Karpas-422 (cell line): ENCODE data around the genes FAIM, SPSB4 and RNF7.

GRCh38 chr3:138607718-138608413, 705 bp upstream of the FAIM start:
- PRO-cap, result no peak
- RAMPAGE, long total RNA, result no peak

DNA sequence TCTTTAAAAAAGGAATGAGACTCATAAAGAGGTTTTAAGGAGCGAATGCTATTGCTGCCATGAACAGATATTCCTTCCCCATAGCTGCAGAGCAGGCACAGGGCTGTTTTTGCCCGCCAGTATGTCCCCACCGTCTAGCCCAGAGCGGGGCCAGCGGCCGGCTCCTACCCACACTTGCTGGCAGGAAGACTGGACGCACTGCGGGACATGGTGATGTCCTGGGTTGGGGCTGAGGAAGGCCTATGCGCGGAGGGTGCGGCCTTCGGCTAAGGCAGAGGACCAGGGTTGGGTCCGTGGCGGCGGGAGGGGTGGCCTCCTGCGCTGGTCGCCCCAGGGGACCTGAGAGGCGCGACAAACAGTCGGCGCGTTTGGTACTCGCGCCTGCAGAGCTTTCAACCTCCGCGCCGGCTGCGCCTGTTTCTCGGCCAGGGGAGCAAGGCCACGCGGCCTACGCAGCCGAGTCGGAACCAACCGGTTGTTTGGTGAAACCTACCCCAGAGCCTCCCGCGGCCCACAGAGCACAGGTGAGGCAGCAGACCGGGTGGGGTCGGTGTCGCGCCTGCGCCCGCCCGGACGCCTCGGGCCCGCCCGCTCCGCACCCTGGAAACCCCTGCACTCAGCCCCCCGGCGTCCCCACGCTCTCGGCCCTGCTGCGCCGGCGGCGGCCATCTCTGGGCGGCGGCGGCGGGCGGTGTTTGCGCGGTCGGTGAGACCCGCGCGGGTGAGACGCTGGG, at the start of gene FAIM:
Gene FAIM (plus strand): TSS at position 358 of the 734 bp plus-strand sequence.
- PRO-cap, result bidirectional peak, plus-strand start at position 351 of the sequence, minus-strand start at position 220 of the sequence; bidirectional peak, plus-strand start at position 668 of the sequence, minus-strand start at position 643 of the sequence
- RAMPAGE, long total RNA, result start-site peak on the plus strand centred at position 392 of the sequence, 74 bp wide, 848 and 805 reads in 2 replicates; start-site peak on the plus strand centred at position 671 of the sequence, 88 bp wide, 75 and 89 reads in 2 replicates

DNA sequence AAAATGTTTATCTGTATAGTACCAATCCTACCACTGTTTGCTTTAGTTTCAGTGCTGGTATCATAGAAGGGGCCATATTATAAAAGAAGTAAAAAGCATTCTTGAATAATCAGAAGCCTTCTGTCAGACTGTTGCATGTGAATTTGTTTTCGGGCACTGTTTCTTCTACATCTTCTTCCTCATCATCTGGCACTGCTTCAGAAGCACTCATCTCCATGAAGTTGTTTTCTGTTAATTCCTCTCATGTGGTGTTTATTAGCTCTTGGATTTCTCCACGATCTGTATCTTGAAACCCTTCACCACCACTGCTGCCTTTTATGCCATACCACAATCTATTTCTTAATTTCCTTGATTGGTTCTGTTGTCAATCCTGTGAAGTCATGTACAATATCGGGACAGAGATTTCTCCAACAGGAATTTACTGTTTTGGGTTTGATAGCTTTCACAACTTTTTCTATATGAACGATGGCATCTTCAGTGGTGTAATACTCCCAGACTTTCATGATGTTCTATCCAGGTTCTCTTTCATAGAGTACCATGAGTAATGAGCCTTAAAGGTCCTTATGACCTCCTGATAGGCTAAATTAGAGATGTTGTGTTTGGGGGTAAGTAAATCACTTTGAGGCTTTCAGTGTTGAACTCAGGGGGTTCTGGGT, 90.0 kb downstream of the PIK3CB start:
- PRO-cap, result no peak
- RAMPAGE, long total RNA, result no peak

GRCh38 chr3:138937819-138938775, 8.8 kb downstream of the FOXL2 start:
- PRO-cap, result no peak
- RAMPAGE, long total RNA, result no peak

DNA sequence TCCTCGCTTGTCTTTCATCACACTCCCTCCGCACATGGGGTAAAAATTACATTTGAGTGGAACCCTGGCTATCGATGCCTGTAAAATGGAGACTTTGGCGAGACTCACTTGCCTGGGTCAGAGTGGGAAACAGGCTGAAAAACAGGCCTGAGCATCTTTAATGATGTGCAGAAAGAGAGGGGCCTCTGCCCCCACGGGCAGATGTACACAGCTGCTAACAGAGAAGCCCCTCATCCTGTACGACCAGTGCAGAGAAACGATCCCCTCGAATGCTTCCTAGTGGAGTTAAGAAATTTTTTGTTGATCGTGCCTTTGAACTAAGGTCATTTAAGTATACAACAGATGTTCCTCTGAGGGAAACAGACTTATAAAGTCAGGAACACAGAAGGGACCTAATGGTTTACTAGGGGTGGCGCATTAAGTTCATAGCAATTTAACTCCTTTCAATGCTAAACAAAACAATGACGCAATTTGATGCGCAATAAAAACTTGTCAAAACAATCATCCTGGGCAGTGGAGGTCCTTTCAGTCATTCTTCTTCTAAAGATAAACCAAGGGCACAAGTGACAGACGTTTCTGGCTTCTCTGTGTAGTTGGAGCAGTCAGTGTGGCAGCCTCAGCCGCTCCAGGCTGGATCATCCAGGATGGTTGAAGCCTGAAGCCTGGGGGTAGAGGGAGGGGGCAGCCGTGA, 51.0 kb upstream of the MRPS22 start:
- PRO-cap, result no peak
- RAMPAGE, long total RNA, result no peak

DNA sequence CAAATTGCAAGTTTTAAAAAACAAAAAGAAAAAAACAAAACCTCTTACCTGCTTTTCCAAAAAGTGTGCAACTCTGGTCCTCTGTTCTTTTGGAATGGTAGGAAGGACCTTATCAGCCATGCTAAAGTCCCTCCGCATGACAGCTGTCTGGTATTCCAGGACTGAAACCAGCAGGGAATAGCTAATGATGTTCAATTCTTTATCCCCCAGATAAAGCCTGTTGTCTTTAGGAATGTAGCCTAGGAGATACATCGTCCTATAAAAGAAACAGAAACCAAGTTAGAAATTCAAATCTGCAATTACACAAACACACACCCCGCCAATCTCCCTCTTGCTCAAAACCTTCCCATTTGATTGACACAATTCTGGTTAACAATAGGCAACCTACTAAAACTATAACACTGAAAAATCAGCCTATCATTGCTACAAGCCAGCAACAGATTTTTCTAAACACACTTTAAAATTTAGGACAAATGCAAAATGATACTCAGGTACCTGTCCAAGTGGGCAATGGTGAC, 22.8 kb downstream of the MRPS22 start:
- PRO-cap, result no peak
- RAMPAGE, long total RNA, result no peak

DNA sequence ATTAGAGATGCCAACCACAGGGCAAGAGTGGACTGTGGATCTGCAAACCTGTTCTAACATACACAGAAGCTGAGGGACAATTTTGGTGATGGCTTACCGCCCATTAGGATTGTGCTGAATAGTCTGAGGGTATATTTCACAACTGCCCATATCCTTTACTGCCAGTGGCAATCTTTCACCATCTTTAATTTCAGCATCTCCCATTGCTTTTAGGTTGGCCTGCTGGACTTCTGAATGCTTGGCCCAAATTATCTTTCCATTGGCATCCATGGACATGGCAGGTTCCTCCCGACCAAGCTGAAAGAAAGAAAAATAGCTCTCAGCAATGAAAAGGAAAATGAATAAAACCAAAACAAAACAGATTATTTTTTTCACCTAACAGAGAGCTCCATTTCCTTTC, 16.3 kb downstream of the COPB2 start:
- PRO-cap, result no peak
- RAMPAGE, long total RNA, result no peak

DNA sequence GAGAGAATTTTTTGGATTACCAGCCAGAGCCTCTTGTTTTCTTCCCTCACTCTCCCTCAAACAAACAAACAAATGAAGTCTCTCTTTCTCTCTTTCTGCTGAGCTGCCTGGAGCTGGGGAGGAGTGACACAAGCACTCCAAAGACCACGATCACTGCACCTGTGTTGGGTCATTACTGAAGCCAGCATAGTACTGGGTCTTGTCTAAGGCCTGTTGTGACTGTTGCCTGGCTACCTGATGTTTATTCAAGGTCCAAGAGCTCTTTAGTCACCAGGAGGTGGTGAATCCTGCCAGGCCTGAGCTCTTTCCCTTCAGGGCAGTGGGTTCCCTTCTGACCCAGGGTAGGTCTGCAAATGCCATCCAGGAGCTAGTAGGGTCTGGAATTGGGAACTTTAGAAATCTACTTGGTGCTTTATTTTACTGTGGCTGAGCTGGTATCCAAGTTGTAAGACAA, 15.0 kb upstream of the RBP2 start:
- PRO-cap, result no peak
- RAMPAGE, long total RNA, result no peak

DNA sequence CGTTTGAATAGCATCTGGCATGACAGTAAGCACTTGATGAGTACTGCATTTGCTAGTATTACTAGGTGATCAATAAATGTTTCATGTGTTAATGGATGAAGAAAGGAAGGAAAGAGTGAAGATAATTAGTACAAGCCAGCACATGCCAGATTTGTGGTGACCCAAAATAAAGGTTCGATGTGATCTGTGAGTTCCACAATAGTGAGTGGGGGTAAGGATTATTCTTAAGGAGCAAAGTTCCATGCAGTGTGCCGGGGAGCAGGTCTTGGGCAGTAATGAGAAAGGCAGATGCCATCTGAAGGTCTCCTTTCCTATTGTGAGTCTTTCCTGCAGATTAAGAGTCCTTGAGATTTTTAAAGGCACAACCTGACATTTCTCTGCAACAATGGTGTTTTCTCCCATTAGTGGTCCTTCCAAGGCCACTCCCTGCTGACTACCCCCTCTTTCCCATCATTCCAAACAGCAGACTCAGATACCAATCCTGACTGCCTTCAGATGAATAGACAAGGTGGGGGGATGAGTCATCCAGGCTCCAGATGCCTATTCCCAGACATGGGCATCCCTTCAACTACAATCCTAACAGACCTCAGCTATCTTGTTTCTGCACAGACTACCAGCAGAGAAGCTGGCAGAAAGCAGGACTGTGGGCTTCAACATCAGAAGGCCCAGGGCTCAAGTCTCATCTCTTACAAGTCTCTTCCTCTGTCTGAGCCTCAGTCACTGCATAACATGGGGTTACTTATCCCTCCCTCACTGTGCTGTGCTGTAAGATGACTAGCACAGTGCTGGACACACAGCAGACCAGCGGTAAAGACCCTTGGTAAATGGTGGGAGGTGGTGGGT, 2.3 kb downstream of the RBP1 start:
- PRO-cap, result no peak
- RAMPAGE, long total RNA, result no peak

DNA sequence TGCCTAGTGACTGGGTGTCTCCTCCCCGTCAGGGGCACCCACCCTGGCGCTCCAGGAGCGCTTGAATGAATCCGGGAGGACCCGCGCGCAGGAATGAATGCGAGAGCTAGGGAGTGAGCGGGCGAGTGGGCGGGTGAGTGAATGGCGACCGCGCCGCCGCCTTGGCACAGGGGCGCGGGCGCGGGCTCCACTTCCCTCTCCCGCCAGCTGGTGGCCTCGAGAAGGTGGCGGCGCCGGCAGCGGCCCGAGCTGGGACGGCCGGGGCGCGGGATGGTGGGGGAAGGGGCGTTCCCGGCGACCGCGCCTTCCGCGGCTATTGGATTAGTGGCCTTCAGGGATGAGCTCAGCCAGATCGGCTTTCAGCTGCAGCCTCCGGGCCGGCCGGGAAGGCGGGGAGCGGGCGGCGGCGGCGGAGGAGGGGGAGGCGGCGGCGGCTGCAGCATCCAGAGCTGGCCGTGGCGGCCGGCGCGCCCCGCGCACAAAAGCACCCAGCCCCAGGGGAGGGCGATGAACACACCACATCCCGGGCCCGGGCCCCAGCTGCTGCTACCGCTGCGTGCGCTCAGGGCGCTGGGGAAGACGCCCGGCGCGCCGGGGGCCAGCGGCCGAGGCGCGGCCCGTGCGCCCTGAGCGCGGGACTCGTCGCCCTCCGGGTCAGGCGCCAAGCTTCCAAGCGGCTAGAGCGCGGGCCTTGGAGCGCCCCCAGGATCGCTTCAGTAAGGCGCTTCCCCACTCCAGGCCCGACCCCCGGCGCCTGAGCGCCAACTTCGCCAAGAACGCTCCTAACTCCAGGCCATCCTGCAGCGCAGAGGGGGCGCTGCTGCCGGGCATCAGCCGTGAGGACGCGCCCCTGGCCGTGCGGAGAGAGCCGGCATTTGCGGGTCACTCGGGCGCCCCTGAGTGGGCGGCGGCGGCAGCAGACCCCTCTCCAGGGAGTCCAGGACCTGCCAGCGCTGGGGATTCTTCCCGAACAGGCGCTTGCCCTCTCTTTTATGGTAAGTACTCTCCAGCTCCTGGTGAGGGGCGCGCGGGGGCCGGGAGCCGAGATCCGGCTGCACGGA, at the start of gene SPSB4:
Gene SPSB4 (plus strand): TSS at position 350 of the 1,061 bp plus-strand sequence.
- PRO-cap, result no peak
- RAMPAGE, long total RNA, result no peak

- PRO-cap, result no peak
- RAMPAGE, long total RNA, result no peak
These were observed 57.1 kb downstream of the SPSB4 start for GRCh38 chr3:141108108-141108817.

DNA sequence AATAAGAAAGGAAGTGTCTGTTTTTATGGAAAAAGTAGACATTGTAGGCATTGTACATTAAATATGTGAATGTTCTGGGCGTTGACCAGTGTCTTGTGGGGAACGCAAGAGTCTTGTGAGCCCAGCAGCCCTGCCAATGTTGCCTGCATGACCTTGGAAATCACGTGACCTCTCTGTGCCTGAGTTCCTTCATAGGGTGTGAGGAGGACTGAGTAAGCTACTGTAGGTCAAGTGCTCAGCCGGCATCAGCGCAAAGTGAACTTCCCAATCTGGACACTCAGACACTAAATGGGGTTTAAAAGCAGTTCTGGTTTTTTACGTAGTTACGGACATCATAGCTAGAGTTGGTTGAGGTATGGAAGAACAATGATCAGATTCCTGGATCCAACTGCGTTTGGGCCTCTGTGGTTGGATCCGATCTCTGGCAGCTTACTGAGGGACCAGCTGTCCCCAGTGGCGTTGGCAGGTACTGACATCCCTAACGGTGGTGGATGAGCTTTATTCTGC, 63.7 kb downstream of the SPSB4 start:
- PRO-cap, result no peak
- RAMPAGE, long total RNA, result no peak

DNA sequence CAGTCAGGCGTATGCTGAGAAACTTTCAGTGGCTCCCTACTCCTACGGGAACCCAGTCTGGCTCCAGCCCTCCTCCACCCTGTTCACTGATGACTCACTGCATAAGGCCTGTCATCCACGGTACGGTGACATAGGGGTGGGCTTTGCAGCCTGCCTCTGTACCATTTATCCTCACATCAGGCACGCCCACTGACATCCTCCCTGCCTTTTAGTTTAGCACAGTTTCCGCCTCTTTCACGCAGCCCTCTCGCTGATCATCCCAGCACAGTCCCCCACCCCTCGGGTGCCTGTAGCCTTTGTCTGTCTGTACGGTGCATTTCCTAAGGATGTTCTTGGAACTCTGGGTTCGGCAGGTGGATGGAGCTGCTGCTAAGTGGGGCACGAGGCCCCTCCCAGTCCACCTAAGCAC, 11.7 kb downstream of the PXYLP1 start:
- PRO-cap, result no peak
- RAMPAGE, long total RNA, result no peak

GRCh38 chr3:141366282-141367002, 1.9 kb upstream of the ZBTB38 start:
- PRO-cap, result no peak
- RAMPAGE, long total RNA, result no peak

GRCh38 chr3:141456258-141456851, 30.5 kb upstream of the RASA2 start:
- PRO-cap, result no peak
- RAMPAGE, long total RNA, result no peak

DNA sequence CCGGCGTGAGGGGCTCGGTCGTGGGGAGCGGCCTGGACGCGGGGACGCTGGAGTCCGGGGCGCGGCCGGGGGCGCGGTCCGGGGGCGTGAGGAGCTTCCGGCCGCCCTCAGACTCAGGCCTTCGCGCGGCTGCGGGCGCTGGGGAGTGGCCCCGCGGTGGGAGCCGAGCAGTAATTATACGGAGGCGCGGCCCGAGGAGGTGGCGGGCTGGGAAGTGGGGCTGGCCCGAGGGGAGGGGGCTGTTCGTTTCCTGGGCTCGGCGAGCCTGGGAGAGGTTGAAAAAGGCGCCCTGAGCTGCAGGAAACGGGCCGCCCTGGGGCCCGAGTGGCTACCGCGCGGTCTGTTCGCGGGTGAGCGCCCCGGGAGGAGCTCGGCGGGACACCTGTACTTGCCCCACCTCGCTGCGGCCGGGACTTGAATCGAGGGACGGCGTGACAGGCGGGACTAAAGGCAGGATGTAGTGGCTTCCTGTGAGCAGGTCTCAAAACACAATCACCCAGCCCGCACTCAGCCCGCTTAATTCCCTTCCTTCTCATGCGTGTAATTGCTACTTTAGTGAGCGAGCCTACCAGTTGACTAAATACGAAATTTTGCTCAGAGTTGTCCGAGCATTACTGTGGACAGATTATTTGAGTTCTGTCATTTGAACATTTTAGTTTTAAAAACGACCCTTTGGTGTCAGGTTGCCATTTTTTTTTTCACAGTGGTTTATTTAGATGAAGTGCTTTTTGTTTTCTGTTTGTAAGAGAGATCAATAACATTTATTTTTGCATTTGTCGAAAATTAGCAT, 846 bp downstream of the RASA2 start:
- PRO-cap, result bidirectional peak, plus-strand start at position 413 of the sequence, minus-strand start at position 346 of the sequence
- RAMPAGE, long total RNA, result no peak

DNA sequence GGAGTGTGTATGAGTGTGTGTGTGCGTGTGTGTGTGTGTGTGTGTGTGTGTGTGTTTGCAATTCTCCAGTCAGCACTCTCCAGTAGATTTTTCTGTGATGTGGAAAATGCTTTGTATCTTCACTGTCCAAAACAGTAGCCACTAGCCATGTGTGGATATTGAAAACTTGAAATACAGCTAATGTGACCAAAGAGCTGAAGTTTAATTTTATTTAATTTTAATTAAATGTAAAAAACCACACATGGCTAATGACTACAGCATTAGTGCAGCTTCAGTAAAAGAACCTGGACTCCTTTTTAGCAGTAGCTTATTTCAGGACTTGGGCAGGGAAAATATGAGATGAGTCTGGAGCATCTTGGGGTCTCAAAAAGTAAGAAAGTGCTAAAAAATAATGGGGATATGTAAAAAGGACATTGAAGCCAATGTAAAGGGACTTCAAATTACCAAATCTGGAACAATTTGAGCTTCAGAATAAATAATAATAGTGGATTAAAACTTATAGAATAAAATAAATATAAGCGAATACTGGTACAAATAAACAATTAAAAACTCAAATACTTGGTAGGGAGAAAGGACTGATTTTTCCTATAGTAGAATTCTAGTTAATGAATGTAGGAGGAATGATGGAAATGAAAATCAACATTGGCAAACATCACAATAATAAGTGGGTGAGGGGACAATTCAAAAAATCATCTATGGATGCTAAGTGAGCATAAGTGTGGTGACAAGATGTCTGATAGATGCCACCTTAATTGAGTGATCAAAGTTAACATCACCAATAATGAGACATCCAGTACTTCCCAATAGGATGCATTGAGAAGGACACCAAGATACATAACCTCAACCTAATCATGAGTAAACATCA, 62.9 kb downstream of the RASA2 start:
- PRO-cap, result no peak
- RAMPAGE, long total RNA, result no peak

DNA sequence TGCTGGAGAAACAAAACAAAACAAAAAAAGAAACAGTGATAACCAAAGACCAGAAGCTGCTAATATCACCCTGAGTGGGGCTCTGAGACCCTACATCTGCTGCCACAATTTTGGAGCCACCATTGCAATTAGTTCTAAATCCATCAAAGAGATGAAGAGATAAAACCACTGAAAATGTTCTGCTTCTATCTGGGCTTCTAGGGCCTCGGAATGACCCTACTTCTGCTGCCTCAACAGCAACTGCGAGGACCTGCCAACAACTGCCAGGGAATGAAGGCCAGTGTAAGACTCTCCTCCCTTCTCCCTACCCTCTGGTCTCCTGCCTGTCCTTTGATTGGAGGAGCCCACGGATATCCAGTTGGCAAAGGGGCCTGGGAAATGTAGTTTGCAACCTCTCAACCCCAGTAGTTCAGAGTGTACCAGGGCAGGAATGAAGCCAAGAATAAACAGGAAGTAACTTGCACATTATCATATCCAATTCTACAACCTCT, 91.4 kb upstream of the RNF7 start:
- PRO-cap, result no peak
- RAMPAGE, long total RNA, result no peak

- PRO-cap, result no peak
- RAMPAGE, long total RNA, result no peak
These were observed 78.0 kb upstream of the RNF7 start for GRCh38 chr3:141660150-141660485.

- PRO-cap, result bidirectional peak, plus-strand start at chr3:141738342, minus-strand start at chr3:141738072
- RAMPAGE, long total RNA, result start-site peak on the plus strand at chr3:141738301-141738344, 301 and 258 reads in 2 replicates
These were observed at the start of gene RNF7 for GRCh38 chr3:141738152-141739193. Gene RNF7 (plus strand): TSS chr3:141738298.